Parotid gland (tissue), 1 donor: ENCODE results near the gene FMO2.

DNA sequence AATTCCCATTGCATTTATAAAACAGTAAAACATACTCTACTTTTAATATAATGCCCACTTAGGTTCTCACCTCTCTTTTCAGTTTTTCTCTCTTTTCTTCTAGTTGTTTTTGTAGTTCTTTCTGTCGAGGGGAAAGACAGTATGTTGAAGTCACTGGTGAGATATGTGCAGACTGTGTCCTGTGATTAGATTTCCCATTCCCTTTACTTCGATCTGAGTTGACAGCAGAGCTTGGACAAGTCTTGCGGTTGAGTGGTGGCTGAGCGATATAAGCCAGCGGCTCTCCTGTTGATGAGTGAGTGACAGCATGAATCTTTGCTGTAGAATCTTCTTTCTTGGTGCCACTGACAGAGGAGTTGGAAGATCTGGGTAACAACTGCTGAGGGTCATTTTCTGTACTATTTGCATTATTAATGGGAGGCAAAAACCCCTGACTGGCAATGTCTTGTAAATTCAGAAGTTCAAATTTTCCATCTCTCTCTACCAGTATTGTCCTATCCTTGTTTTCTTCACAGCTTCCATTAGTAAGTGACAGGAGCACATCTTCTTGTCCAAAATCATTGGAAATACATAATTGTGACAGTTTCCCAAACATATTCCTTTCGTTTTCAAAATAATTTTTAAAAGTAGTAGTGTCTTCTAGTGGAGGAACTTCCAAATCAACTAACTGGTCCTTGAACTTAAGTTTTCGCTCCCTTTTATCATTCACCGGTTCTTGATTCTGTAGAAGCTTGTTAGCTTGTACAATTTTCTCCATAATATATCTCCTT lies 5.8 kb downstream of the CCDC181 start:
- PRO-cap = no peak

- PRO-cap = no peak
Observed at GRCh38 chr1:169694316-169694847, 17.0 kb downstream of the SELL start.

- PRO-cap = no peak
Observed at GRCh38 chr1:169836897-169837292, 42.1 kb downstream of the C1orf112 start.

DNA sequence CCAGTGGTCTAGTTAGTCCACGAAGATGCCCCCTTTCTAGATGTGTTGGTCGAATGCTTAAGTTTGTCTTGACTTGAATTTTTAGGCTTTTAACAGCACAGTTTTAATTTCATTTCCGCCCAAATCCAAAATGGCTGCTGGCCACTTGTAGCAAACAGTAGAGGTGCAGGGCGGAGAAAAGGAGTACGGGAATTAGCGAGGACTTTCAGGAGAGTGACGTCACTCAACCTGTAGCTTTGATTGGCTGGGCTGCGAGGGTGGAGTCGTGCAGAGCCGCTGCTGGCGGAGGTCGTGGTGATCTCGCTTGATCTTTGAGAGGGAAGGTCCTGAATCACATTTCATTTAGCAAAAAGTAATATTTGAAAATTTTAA lies 391 bp upstream of the SCYL3 start:
- PRO-cap = unidirectional peak, plus-strand start at position 260 of the sequence; unidirectional peak, plus-strand start at position 307 of the sequence

DNA sequence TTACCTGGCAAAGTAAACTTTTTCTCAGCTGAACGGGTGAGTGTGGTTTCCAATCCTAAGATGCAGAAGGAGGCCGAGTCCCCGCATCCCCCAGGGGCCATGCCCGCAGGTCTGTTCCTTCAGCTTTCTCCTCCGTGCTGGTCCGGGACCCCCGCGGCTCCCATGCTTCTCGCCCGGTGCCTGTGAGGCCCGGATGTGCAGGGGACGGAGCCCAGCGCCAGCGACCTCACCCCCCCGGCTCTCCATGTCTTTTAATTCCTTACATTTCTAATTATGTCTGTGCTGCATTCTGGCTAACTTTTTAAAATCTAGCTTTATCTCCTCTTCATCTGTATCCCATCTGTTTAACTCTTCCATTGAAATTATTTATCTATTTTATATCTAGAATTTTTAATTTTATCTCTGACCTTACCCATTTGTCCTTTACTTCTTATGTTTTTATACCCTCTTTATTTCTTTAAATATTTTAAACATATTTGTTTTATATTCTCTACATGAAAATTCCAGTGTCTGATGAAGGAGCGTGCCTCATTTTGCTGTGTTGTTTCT lies 21.6 kb upstream of the SCYL3 start:
- PRO-cap = no peak

DNA sequence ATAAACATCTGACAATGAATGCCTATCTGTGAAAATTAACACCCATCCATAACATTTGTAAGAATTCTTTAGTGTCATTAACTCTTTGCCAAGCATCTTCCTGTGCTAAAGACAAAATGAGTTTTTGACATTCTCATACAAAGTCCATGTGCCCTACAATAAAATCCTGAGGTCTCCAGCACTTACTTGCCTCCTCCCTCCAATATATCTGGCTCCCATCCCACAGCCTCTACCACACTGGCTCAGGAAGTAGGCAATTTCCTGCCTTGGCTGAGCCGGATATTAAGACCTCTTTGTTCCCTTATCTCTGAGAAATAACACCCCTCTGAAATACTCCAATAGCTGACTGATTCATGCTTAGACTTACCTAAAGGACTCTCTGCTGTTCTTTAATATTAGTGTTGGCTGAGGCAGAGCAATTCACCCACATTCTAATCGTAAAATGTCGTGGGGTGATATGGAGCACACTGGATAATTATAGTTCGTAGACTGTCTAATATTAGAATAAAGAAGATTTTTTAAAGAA lies 37.6 kb upstream of the GORAB start:
- PRO-cap = no peak

DNA sequence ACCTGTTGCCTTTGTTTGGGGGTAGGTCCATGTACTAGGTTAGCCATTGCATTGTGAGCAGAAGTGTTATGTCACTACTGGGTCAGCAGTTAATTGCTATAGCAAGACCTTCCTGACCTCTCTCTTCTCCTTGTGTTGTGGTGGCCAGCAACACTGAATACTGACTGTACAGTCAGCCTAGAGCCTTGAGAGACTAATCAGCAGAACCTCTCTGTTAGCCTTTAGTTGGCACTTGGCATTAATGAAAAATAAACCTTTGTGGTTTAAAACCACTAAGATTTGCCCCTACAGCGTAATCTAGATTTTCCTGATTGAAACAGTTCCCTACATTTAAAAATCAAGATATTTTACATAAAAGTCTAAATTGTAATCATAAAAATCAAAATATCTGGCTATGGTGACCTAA lies 5.3 kb downstream of the GORAB start:
- PRO-cap = no peak

DNA sequence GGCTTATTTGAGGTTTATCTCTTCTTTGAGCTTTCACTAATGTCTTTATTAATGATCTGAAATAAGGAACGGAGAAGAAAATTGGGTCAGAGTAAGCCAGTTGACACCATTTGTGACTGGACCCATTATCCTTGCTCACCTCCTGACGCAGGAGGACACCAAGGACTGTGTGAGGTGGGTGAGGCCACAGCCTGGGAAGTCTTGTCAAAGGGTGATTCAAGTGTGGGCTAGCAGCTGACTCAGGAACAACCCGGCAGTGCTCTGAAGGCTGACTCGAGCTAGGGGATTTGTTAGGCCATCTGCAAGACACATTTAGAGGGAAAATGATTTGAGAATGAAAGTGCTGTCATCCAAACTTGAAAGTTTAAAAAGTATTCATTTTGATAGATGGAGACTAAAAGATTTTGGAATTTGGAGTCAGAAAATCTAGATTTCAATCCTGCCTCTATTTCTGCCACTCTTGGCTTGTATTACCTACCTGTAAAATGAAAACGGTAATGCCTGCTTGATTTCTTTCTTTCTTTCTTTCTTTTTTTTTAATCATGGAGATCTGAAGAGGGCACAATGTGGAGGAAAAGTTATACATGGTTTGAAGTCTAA lies 21.3 kb downstream of the PRRX1 start:
- PRO-cap = no peak

DNA sequence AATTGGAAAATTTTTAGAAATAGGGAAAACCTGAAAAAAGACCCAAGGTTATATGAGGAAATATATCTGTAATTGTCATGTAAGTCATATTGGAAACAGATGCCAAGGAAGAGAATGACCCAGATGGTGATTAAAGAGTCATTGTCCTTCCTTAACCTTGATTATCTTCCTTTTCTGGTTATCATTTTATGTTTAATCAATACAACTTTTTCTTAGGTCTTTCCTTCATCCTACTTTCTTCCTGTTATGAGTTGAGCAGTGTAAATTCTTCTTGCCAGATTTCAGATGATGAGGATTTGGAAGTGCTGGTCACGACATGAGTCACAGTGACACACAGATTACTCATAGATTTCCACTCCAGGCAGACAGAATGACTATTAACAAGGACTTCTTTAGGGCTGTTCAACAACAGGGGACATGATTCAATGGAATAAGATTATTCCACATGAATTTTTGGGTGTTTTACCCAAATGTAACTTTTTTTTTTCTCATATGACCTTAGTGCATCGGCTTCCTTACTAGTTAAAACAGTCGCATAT lies 44.0 kb downstream of the PRRX1 start:
- PRO-cap = no peak

DNA sequence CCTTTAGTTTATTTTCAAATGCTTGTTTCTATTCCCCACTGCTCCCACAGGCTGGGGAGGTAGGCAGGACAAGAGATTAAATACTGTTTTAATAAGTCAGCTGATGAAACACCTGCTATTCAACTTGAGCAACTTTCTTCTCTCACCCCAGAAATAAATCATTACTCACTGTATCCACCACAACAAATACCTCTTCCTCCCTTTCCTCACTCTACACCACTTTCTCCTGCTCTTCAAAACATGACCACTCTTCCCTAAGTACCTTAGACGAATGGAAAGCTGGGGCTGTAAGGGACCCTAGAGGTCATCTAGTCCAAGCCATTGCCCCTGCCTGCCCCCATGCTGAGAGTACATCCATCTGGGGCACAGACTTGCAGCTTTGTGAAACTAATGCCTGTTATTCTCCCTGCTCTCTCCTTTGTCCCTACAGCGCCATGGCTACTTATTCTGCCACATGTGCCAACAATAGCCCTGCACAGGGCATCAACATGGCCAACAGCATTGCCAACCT lies 71.7 kb downstream of the PRRX1 start:
- PRO-cap = no peak

- PRO-cap = no peak
Observed at GRCh38 chr1:171090562-171090793, 227 bp upstream of the FMO3 start.

- PRO-cap = unidirectional peak, plus-strand start at chr1:171185204; unidirectional peak, plus-strand start at chr1:171185329
Observed at GRCh38 chr1:171185018-171185605, at the start of gene FMO2. Gene FMO2 (plus strand): TSS chr1:171185300.

DNA sequence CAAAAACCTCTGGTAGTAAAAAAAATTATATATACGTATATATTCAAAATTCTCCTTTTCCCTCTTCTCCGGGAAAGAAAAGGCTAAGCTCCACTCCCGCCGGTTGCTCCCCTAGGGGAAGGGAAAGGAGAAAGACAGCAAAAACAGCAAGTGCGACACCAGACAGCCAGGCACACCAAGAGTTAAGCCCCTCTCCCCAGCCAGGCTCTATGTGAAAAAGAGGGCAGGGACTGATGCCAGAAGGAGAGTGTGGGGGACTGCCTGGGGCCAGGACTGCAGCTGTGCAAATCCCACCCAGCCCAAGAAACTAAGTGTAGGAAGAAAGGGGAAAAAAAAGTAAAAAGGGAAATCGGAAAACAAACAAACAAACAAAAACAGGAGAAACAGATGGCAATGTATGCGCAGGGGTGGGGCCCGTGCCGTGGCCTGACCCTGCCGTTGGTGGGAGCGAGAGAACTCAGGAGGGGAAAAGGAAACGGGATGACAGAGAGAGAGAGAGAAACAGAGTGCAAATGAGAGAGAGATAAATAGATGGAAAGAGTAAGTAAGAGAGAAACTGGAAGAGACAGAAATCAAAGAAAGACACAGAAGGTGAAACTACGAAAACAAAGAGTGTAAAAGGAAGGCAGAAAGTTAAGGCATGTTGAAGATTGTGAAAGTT lies 27.6 kb upstream of the FMO1 start:
- PRO-cap = no peak

- PRO-cap = unidirectional peak, plus-strand start at chr1:171421890
Observed at GRCh38 chr1:171421488-171422004, 63.8 kb upstream of the PRRC2C start.

DNA sequence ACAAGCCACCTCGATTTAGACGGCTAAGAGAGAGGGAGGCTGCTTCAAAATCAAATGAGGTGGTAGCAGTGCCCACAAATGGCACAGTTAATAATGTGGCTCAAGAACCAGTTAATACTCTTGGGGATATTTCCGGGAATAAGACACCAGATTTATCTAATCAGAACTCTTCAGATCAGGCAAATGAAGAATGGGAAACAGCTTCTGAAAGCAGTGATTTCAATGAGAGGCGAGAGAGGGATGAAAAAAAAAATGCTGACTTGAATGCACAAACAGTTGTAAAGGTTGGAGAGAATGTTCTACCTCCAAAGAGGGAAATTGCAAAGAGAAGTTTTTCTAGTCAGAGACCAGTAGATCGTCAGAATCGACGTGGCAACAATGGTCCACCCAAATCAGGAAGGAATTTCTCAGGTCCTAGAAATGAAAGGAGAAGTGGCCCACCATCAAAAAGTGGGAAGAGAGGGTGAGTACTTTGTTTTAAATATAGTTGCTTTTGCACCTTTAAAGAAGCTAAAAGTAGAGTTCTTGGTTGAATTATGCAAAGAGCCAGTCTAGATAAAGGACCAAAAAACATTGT lies 56.5 kb downstream of the PRRC2C start:
- PRO-cap = no peak

DNA sequence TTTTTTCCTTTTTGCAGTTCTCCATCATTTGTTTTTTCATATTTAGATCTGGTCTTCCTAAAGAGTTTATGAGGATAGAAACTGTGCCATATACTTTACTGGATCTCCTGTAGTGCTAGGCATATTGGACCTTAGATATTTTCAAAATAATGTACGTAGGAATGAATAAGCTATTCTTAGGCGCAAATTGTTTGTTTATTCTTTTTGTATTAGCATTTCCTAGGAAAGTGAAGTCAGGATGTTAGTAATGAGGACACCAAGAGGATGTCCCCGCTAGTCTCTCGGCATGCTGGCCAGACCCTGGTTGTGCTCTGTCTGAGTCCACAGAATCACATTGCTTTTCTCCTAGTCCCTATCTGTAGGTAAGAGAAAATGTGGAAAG lies 31.0 kb downstream of the DNM3 start:
- PRO-cap = no peak

- PRO-cap = no peak
Observed at GRCh38 chr1:172343399-172343710, 77.1 kb upstream of the C1orf105 start.

- PRO-cap = no peak
Observed at GRCh38 chr1:172427162-172427709, 6.8 kb downstream of the C1orf105 start.

DNA sequence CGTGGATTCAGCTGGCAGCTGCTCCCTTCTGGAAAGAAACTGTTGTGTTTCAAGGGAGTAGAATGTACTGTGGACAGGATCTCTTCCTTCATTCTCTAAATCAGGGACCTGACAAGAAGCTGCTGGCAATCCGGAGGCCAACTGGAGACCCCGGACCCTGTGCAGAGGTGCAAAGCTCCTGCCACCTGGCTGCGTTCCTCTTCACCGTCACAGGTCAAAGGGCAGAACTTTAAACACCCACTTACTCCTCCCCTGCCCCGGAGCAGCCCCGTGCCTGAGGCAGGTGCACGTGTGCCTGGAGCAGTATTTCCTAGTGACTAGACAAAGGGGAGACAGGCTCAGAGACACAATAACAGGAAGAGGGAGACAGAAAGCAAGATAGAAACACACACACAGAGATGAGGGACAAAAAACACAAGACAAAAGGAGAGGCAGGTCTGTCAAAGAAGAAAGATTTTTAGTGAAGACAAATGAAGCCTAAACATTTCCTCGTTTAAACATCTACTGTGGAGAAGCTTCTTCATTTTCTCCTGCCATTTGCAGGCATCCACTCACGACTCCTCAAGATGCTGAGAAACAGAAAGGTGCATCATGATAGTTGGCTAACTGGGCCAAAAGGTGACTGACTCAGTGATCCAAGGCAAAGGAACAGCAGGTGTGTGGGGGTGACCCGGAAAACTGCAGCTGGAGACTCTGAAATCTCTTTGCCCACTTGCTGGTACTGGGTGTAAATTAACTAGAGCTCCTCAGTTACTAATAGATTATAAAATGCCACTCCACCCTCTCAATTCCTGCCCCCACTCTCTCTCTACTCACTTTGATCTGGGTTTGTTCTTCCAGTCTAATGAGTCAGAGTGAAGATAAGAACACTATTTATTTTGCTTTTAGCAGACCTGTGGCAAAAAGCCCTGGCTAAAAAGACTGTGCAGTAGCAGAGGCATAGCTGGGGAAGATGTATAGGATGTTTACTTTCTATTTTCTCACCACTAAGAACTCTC lies 6.9 kb upstream of the PIGC start:
- PRO-cap = no peak

DNA sequence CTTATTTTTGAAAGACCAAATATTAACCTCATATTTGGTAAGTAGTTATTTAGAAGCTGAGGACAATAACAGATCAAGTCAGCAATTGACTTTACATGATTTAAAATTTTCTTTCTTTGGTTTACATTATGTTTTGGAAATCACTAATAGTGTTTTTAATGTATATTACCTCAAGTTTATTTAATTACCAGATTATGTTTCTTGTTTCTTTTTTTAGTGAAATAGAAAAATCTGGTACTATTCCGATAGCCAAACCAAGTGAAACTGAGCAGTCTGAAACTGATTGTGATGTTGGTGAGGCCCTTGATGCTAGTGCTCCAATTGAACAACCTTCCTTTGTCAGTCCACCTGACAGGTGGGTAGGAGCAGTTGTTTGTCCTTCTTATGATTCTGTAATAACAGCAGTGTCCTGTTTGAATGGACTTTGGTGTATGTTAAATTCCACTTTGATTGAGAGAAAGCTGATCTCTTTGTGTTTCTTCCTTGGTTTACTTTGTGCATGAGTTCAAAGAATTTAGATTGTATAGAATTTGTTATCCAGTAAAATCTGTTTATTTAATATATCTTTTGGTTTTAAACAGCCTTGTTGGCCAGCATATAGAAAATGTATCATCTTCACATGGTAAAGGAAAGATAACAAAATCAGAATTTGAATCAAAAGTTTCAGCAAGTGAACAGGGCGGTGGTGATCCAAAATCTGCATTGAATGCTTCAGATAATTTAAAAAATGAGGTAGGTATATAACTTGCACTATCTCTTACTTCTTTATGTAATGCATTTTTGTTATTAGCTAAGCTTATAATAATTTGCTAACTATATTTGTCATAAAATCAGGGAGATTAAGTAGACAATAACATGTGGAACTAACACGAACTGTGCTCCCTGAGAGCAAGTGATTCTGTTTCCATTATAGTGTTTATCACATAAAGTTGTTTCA lies 24.4 kb downstream of the SUCO start:
- PRO-cap = no peak